Foreskin keratinocyte (primary cell): ENCODE measurements around a stretch of chr6.

GRCh38 chr6:44176413-44176681, 17.7 kb downstream of the CAPN11 start:
- RAMPAGE, total RNA: no peak

DNA sequence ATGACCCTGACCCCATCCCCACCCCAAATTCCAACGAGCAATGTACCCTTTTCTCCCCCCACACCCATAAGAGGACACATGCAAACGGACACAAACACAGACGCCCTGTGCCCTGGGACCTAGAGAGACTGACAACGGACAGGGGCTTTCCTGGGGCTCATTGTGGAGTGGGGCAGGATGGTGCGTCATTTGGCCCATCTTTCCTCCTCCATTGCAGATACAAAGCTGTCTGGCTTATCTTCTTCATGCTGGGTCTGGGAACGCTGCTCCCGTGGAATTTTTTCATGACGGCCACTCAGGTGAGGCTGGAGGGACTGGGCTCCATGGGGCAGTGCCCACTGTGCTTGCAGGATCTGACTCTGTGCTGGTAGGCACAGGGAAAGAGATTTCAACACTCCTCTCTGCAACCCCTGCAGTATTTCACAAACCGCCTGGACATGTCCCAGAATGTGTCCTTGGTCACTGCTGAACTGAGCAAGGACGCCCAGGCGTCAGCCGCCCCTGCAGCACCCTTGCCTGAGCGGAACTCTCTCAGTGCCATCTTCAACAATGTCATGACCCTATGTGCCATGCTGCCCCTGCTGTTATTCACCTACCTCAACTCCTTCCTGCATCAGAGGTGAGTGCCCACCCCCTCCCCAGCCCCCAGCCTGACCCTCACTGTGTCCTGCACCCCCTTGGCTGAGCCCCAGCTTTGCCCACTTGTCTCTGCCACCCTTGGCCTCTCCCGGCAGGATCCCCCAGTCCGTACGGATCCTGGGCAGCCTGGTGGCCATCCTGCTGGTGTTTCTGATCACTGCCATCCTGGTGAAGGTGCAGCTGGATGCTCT, 6.0 kb downstream of the SLC29A1 start:
- RAMPAGE, total RNA: no peak

DNA sequence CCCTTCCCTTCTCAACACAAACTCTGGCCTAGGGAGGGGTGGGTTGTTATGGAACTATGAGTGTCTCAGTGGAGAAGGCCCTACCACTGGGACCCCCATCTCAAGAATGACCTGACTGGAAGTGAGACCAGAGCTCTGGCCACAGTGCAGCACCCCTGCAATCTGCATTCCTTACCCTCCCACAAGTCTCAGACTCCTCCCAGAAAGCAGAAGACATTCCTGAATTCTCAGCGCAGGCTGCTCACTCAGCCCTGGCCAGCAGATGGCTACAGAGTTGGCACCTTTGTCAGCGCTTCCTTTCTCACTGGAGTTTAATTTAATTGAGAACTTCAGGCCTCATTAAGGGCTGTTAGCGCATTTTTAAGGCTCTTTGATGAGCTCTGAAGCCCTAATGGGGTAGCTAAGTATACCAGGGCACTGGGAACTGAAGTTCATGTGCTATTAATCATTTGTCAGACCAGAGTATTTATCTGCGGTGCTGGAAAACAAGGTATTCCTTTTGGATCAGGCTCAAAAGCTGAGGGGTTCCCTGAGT, 11.3 kb downstream of the SLC29A1 start:
- RAMPAGE, total RNA: no peak

DNA sequence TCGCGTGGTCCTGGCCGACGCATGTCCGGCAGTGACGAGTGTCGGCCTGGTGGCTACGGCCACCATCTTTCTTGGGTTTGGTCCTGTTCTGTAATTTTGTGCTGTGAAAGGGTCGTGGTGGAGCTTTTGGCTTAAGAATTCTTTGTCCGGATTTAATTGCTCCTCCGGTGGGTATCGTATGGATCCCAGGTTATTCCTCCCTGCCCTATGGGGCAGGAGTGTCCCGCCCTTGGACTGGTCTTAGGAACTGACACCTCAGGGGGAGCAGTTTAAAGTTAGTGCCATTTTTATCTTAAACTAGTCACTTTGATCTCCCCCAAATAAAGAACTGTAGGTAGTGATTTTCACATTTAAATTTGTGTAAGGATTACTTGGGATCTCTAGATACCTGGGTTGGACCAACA, 1.0 kb downstream of the HSP90AB1 start:
- RAMPAGE, total RNA: no peak

GRCh38 chr6:44251286-44251630, 4.4 kb downstream of the HSP90AB1 start:
- RAMPAGE, total RNA: no peak

- RAMPAGE, total RNA: no peak
These were observed 2.8 kb downstream of the SLC35B2 start for GRCh38 chr6:44254252-44255239.

DNA sequence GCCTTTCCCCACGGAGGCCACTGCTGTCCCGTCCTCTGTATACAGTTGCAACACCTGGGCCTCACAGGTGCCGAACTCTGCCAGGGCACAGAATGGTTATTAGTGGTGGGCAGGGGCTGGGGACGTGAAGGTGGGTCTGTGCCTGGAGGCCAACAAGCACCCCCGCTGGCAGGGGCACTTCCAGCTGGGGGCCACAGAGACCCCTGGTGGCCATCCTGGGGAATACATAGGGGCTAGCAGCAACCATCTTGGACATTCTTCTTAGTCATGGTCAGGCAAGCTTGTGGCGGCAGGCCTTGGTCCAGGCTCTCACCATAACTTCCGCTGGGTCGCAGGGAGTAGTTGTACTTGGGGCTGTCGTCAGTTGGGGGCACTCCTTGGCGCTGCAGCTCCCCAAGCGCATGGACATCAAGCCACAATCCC, 7.3 kb upstream of the TCTE1 start:
- RAMPAGE, total RNA: no peak

DNA sequence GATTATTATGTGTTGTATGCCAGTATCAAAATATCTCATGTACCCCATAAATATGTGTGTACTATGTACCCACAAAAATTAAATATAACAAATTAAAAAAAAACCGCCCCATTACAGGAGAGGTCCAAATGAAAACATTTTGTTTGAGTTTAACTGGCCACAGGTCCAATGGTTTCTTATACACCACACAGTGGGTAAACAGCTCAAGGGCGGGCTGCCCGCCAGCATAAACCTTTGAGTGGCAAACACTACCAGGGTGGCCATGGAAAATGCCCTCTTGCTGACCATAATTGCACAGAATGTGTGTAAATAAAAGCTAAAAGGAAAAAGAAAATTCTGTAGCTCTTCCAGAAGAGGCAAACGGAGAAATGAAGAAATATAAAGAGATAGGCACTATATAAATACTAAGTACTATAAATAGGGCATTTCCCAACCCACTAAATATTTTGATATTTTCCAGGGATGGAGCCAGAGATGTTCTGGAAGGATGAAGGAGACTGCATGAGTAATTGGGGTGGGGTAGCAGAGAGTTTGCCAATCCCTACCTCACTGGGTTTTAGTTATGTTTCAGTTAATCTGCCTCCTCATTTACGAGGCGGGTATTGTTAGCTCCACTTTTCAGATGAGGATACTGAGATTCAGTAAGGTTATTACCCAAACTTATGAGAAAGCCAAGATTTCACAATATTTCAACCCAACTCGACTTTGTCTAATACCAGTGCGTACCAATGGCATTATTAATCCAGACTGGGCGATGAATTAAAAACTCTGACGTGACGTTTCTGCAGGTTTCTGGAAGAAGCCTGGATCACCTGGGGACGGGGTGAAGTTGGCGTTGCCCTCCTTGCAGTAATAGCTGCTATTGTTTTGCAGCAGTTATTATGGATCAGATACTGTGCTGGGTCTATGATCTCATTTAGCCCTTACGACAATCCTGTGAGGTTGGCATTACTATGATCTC, 913 bp upstream of the CDC5L start:
- RAMPAGE, total RNA: no peak

DNA sequence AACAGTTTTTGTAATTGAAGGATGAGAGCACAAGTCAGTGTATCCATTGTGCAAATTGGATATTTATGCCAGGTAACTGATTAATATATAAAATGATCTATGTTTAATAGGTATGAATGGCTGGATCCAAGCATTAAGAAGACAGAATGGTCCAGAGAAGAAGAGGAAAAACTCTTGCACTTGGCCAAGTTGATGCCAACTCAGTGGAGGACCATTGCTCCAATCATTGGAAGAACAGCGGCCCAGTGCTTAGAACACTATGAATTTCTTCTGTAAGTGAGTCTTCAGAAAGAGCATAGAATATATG, 5.0 kb downstream of the CDC5L start:
- RAMPAGE, total RNA: no peak

DNA sequence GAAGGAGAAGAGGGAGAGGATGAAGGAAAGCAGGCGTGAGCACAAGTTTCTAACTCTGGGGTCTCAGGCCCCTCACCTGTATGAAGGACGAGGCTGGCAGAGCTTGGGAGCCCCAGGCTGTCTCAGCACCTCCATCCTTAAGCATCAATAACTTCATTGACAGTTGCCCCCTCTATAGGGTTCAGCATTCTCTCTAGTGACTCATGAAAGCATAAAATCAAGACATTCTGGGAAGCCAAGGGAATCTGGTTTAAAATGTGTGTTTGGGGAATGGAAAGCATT, 279.6 kb downstream of the CDC5L start:
- RAMPAGE, total RNA: no peak

DNA sequence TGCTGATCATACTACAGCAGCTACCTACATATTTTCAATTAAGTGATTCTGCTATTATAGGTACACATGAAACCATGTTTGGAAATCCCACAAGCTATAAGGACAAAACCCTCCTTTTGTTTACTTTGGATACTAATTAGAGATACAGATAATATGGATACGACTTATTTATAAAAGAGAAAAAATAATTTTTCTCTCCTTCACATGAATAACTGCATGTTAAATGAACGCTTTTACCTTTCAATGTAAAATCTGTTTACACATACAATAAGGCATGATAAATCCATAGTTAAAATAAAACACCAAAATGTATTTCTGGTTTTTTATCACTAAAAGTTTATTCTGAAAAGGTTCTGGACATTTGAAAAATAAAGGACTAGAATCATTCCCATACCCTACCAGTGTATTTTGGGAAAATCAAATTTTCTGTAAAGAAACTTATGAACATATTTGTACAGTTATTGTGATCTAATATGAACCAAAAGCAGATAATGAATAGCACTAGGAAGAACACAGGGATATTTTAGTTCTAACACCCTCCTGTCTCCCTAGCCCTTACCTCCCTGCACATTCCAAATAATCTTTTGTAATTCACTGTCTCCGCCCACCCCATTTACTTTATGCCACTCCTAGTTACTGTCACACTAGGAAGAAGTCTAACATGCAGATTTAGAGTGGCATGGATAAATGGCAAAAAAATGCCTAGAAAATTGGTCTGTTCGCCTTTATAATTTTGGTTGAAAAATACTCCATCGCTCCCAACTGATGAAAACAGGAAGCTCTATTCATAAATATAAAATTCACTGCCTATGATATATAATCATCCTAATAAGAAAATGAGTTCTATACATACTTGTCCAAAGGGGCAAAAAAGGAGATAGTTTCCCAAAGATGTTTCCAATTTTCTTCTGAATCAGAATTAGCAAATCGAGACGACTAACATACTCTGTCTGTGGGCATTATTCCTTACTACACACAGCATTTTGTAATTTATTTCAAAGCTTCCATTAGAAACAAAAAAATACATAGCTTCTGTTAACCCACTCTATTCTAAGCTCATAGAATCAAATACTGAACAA, 1.5 kb upstream of the RUNX2 start:
- RAMPAGE, total RNA: no peak

DNA sequence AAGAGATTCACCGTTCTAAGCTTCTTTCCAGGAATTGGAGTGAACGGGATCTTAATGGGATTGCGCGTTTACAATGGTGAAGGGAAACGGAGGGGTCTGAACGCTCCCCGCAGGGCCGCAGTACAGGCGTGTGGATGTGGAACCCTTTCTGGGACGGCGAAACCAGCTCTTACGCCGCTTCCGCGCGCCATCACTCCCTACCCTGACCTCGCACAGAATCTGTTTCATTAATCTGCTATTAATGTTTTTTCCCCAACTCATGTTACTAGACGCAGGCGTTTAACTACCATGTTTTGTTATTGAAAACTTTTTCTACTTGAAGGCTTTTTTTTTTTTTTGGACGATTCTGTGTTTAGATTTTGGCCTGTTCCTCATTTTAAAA, 595 bp upstream of the SUPT3H start:
- RAMPAGE, total RNA: no peak

DNA sequence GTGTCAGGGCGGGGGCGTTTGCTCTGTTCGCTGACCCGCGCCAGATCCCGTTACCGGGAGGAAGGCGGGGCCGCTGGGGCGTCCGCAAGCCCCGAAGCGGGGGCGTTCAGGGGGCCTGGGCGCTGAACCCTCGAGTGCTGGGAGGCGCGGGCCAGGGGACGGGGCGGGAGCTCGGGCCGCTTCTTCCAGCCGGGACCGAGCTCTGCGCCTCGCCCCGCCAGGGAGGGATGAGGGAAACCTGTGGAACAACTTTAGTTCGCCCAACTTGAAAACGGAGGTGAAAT, 45.9 kb upstream of the SUPT3H start:
- RAMPAGE, total RNA: no peak

GRCh38 chr6:45428691-45429277, 51.0 kb upstream of the SUPT3H start:
- RAMPAGE, total RNA: no peak

DNA sequence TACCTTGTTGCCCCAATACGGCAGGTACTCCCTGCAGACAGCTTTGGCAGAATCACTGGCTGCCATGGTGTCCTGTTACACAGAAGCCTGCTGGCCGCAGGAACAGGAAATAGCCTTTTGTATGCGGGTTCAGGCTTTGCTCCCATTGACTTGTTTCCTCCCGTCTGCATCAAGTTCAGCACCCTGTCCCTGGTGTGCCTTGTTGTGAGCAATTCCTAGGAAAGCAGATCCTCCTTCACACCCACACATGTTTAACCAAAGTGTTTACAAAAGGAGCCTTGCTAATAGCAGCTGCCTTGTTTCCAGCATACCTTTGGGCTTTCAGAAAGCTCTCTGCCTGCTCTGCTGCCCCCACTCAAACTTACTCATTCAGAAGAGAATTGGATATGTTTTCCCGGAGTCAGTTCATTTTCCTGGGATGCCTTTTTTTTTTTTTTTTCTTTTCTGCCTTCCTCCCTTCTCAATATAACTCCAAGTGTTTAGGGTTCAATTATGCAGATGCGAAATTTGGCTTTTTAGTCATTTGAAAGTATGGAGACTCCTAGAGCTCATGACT, 127.3 kb upstream of the SUPT3H start:
- RAMPAGE, total RNA: no peak

DNA sequence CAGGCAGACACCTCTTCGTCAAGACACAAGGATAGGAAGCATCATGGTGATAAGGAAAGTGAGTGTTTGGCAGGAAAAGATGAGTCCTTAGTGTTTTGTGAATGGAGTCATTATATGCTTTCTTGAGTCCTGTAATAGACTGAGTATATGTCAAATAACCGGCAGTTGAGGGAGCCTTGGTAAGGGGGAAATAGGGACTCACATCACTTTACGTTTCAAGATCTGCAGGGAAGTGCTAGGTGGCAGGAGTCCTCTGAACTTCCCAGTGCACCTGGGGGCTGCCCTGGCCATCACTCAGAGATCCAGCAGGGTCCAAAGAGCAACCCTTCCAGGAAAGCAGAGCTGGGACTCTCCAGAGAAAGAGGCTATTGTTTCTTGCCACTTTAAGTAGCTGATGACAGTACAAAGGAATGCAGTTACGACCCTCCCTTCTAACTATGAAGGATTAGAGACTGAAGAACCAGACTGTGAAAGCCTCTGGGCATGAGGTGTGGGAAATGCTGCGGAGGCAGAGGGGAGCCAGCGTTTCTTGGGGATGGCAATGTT, 189.0 kb upstream of the SUPT3H start:
- RAMPAGE, total RNA: no peak

DNA sequence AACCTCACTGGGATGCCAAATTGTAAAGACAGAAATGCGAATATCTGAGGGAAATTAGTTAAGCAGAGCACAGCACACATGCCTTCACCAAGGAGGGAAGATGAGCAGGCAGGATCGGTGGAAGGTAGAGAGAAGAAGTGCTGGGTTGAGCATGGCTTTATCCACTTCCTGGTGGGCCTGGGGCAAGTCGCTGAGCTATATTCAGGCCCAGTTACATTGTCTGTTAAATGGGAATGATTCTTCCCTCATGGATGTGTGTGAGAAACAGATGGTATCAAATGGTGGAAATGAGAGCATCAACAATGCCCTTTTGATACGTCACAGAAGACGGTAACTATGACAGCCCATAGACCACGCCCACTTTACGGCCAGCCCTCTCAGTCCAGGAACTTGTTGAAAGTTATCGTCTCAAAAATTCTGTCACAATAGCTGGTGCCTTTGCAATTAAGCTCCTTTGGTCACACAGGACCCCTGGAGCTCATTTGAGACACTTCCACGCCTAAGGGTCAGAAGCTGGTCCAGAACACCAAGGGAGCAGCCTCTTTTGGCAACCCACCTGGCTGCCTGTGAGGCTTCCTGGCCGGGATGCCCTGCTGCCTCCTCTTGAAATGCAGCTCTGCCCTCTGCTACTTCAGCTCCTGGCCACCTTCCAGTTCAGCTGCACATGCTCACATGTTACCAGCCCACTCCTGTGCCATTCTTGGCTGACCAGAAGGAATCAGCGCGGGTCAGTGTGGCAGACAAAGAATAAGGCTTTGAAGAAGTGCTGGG, 199.0 kb upstream of the SUPT3H start:
- RAMPAGE, total RNA: no peak

DNA sequence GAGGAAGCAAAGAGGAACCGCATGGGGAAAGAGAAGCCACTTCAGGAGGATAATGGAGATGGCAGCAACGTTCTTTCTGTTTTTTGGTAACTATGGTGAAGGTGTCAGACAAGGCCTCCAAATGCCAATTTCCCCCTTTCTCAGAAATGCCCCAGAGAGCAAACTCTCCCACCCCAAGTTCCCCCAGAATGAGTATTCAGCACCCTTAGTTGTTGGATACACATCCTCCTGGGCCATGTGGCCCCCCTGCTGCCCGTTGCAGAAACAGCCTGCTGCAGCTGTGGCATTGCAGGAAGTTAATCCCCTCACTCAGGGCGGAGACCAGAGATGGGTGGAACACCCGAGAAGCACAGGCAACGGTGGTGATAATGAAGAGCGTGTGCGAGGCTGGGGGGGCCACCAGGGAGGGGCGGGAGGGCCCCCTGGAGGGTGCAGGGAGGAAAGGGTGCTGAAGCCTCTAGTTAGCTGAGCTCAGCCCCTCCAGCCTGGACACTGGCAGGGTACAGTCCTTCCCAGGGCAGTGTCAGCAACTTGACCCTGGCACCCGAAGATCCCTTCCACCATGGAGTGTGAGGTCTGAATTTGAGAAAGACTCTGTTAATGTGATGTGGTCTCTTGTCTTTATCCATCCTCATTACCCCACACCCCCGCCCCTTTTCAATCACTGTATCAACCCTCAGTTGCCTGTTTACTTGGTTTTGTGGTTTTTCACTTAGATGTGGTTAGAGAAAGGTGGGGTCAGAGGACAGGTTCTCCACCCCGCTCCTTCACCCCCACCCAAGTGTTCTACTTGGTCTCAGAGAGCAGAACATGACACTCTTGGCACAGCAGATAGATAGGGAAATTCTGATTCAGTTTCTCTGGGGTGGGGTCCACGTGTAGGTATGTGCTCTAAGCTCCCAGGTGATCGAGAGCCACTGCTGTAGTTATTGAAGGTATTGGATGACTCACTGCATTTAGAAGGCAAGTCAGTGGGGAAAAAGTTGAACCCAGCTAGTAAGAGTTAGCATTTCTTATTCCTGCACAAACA, 208.7 kb upstream of the SUPT3H start:
- RAMPAGE, total RNA: no peak

DNA sequence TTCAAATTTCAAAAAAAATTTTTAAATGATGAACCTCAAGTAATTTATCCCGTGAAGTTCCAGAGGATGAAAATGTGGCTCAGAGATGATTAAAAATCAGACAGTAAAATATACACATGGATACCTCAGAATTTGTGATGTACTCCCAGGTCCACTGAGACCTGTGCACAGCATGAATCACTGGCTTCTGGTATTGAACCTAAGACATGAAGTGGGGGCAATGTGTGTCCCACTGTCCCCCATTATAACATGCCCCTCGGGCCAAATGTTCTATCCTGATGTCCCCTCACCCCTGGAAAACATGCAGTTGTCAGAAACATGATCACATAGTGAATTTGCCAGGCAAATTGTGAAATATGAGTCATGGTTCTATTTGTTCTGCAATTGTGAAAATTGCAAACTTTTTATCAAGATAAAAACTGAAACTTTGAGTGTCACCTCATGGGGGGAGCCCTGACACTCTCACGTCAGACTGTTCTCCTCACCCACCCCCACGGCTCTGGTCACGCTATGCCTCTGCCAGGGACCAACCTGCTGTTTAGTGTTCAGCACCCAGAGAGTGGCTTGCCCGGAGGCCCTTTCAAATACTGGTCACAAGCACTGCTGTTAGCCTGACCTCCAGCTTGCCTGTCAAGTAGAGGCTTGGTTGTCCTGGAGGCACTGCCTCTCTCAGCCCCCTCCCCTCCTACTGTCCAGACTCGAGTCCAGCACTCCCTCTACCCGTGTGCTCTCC, 305.3 kb downstream of the CLIC5 start:
- RAMPAGE, total RNA: no peak

DNA sequence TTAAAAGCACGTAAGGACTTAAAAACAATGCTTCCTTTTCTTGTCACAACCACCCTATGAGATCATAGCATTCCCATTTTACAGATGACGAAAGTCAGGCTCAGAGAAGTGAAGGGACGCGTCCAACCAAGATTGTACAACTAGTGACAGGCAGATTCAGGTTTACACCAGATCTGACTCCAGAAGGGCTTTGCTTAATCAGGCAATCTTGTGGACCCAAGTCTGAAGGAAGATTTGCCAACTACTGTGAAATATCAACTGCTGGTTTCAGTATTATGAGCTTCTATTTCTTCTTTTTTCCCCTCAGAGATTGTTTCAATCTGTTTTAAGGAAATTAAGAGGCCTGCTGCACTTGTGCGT, 902 bp downstream of the ENPP4 start:
- RAMPAGE, total RNA: no peak